Parotid gland (tissue), 1 donor: ENCODE data around the gene SEZ6L.

- PRO-cap: no peak
Observed at GRCh38 chr22:24554083-24554265, 964 bp downstream of the GUCD1 start.

GRCh38 chr22:24588232-24589129 is 4.4 kb downstream of the LRRC75B start:
- PRO-cap: no peak

DNA sequence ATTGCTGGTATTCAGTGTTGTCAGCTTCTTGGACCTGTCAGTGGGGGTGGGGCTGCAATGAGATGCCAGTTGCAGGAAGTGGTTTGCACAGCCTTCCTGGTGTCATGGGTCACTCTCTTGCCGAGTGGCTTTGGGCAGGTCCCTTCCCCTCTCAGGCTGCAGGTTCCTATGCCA is 1.8 kb upstream of the GGT1 start:
- PRO-cap: no peak

GRCh38 chr22:24607259-24608065 is 4.5 kb downstream of the GGT1 start:
- PRO-cap: no peak

- PRO-cap: no peak
Observed at GRCh38 chr22:24686670-24686983, 83.6 kb downstream of the GGT1 start.

DNA sequence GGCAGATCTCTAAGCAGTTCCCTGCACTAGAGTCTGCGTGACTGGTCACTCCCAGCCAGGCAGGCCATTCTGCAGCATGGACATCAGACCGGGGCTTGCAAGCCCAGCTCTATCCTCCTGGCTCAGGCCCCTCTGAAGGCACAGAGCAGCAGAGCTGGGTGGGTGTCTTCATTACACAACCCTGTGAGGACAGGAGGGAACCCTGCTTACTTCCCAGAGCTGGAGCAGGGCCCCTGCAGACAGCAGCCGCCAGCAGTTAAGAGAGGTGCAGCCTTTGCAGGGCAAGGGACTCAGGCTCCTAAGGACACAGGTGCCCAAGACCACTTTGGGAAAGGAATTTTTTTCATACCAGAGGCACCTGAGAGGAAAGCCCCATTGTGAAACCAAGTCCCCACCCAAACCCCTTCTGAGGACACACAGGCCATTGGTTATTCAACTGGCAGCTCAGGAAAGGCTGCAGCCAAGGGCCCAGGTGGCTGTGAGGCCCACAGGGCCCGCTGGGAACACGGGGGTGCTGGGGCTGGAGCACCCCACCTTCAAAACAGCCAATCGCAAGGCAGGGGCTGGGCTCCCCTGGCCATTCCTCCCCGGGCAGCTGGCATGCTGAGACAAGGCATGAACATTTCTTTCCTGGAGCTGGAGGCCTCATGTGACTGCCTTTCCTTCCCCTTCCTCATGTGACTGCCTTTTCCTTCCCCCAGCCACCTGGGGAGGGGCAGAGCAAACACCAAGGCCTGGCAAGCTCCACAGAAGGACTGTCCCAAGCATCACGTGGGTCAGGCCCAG is 77.0 kb downstream of the PIWIL3 start:
- PRO-cap: no peak

DNA sequence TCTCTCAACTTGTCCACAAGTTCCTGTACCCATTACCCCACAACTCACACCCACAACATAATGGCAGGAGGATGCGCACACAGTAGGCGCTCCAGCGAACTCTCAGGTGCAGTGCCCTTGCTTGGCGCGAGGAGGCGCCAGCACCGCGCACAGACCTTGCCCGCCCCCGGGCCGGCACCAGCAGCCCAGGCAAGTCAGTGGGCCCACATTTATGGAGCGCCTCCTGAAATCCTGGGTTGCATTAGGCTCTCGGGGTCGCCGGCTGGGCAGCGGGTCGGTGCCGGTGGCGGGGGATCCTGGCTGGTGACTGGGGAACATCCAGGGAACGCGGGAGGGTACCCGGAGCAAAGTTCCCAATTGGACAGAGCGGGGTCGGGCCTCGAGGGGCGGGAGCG is 408 bp upstream of the KIAA1671 start:
- PRO-cap: no peak

DNA sequence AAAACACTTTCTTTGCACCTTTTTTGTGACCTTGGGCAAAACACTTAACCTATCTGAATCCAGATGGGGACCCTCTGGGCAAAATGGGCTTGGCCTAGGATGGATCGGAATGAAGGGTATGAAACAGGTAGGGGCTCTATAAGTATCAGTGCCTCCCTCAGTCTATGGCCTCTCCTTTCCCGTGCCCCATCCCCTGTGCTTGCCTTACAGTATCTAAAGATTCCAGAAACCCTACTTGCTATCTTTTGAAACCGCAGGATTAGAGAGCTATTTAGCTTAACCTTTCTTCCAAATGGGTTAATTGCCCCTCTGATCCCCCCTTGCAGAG is 1.3 kb downstream of the KIAA1671 start:
- PRO-cap: no peak

DNA sequence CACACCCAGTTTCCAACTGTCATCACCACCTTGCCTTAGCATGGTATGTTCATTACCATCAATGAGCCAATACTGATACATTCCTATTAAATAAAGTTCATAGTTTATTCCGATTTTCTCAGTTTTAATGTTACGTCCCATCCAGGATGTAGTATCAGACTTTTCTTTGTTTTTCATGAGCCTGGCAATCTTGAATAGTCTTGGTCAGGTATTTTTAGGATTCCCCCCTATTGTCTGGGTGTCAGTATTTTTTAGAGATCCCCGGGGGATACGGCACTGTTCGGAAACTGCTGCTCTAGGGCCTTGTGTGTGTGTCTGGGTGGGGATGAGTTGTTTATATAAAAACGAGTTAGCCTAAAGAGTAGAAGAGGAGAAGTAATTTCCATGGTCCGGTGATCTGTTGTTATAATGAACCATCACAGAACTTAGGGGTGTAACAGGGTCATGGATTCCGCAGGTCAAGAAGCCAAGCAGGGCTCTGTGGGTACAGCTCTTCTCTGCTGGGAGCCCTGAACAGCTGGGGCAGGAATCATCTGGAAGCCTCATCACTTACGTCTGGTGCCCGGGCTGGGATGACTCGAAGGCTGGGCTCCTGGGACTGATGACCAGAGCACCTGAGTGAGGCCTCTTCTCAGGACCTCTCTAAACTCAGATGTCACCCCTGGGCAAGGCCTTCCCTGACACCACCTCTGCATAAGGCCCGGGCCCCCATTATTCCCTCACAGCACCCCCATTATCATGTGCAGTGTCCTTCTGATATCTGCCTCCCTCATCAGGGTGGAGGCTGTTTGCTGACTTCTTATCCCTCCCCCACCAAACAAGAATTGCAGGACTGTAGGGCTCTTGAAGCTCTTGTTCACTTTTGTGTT is 106.0 kb downstream of the KIAA1671 start:
- PRO-cap: no peak

- PRO-cap: no peak
Observed at GRCh38 chr22:25110638-25111660, 88.7 kb upstream of the CRYBB3 start.

DNA sequence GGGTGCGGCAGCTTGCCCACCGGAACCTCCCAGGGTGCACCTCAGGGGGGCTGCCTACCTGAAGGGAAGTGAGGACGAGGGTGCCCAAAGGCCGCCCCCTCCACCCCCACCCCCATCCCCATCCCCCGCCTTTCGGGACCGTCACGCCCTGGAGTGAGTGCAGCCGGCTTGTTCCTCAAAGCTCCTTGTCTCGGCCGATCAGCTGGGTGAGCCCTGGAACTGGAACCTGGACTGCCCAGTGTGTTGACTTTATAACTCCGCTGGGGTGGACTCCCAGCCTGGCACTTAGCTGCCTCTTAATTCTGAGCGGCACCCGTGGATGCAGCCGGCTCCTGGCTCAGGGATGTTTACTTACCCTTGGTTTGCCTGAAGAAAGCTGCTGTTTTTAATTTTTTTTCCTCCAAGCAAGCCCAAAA is 88.0 kb upstream of the CRYBB3 start:
- PRO-cap: unidirectional peak, plus-strand start at position 141 of the sequence; unidirectional peak, plus-strand start at position 299 of the sequence

DNA sequence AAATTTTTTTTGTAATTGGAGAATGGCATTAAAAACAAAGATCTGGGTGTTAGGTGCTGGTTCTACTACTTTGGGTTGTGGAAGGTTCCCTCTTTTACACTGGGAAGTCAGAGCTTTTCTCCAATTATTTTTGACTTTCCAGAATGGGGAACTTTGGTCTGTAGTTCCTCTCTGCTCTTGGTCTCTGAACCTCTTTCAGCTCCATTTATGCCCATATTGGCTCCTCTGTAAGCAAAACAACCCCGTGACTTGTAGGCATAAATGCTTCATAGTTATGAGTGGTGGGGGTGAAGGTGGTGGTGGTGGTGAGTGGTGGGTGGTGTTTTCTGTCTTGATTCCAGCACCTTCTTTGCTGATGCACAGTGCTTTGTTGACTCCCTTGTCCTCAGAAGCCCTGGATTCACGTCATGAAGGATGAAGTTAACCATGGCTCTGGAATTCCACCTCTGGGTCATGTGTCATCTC is 24.3 kb upstream of the GRK3 start:
- PRO-cap: no peak

- PRO-cap: no peak
Observed at GRCh38 chr22:25563597-25564121, 816 bp upstream of the GRK3 start.

DNA sequence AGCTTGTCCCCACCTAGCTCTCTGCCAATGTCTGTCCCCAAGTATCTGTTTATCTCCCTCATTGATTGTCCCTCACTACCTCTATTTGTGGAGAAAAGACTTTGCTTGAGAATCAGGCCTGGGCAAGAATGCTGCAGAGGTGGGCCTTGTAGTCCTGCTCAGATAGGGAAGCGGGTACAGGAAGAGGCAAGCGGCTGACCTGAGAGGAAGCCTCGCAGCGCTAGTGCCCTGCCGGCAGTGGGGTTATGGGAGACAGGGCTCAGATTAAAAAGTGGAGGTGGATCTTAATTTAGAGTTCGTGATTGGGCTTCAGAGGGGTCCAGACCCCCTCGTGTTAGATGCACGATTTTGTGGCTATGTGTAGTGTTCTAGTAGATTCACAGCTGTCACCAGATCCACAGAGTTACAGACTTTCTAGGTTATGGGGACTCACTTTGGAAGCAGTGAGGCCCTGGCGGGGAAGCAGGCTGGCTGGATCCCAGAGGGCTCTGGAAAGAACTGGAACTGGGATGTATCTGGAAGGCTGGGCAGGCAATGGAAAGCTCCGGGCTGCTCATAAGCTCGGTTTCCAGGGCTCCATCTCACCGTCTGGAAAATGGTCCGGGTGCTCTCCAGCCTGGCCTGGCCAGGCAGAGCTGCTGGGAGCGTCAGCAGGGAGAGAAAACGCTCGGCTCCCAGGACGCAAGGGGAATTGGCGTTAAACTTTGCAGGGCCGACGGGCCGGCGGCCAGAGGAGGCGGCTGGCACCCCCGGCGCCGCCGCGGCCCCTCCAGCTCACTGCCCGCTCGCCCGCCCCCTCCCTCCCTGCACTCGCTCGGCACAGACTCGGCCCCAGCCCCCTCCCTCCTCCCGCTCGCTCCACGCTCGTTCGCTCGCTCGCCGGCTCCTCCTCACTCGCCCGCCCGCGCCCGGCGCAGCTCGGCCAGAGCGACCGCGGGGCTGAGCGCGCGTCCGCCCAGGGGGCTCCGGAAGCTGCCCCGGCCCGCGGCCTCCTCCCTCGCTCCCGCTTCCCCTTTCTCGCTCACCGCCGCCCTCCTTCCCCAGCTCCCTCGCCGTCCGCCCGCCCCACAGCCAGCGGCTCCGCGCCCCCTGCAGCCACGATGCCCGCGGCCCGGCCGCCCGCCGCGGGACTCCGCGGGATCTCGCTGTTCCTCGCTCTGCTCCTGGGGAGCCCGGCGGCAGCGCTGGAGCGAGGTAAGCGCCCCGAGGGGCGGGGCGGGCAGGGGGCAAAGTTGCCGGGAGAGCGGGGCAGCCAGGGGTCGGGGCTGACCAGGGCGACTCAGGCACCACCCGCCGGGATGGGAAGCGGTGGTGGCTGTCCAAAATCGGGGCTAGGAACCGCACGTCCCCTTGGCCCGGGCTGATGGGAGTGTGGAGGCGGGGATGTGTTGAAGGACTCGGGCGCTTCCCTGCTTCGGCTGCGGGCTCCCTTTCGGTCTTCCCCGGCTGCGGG is at the start of gene SEZ6L:
TSS of gene SEZ6L (plus strand) at position 893 of the 1,453 bp plus-strand sequence.
- PRO-cap: no peak

- PRO-cap: no peak
Observed at GRCh38 chr22:26534871-26535861, 22.9 kb upstream of the TFIP11 start.

DNA sequence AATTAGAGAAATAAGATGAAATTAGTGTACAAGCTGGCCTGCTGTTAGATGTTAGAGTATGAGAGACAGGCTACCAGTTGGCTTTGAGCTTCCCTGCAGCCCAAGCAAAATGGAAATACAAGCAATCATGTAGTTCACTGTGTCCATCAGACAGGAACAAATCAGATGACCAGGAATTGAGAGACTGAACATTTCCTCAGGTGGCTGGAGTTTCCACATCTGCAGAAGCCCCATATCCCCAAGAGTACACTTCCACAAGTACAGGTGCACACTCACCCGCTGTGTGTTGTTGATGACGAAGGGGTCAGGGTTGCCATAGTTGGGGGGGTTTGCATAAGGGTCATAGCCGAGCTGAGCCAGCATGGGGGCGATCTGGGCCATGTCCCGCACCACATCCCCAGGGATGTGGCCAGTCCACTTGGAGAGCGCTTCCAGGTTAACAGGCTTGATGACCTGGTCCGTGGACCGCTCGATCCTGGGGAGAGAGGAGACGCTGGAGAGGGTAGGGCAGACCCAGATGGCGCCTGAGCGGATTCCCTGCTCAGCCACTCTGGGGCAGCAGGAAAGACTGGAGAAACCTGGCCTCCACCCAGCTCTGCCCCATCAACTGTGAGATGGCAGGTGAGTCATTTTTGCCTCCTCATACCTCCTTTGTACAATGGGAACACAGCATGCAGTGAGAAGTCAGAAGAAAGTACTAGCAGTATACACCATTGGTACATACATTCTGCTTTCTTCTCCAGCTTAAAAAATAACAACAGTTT is 23.9 kb upstream of the TFIP11 start:
- PRO-cap: no peak

- PRO-cap: no peak
Observed at GRCh38 chr22:26556938-26557746, 32.8 kb downstream of the TPST2 start.

GRCh38 chr22:26586350-26587150 is 3.4 kb downstream of the TPST2 start:
- PRO-cap: unidirectional peak, plus-strand start at chr22:26586693

GRCh38 chr22:26610216-26610729 is 7.6 kb downstream of the CRYBB1 start:
- PRO-cap: no peak

GRCh38 chr22:27744029-27744703 is 57.4 kb downstream of the MN1 start:
- PRO-cap: no peak